ENCODE results near the genes SLC51A and SENP5.

DNA sequence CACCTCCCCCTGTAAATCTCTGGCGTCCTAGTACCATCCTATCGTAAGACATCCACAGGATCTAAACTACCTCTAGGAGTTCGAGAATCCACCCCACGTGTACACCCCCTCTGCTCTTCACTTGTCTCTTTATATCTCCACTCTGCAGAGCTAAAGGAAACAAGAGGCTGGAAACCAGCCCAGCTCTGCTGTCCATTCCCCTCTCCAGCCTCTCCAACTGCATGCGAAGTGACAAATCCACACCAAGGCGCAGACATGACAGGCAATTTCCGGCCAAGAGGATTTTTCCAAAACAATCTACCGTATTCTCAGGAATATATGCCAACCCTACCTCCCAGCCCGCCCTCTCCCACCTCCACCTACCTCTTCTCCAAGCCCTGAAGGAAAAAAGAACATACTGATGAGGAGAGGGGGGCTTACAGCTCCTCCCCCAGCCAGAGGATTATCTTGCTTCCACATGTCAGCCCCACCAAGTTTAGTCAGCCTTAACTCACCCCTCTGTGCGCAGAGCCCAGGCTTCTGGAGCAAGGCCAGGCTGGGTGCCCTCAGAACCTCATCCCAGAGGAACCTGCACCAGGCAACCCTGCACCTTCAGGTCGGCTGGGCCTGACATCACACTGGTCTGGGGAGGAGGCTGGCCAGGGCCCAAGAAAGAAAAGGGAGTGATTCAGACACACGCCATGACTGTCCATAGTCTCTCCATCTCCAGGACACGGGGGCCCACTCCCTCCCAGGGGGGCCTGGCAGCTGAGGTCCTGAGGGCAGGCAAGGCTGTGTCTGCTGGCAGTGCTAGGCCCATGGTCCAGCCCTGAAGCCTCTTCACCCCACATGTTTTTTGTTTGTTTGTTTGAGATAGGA is 11.4 kb downstream of the TNK2 start:
- PRO-cap, result bidirectional peak, plus-strand start at position 162 of the sequence, minus-strand start outside the sequence; unidirectional peak, minus-strand start at position 219 of the sequence

GRCh38 chr3:195941699-195942611 is 33.6 kb upstream of the TNK2 start:
- PRO-cap, result no peak

DNA sequence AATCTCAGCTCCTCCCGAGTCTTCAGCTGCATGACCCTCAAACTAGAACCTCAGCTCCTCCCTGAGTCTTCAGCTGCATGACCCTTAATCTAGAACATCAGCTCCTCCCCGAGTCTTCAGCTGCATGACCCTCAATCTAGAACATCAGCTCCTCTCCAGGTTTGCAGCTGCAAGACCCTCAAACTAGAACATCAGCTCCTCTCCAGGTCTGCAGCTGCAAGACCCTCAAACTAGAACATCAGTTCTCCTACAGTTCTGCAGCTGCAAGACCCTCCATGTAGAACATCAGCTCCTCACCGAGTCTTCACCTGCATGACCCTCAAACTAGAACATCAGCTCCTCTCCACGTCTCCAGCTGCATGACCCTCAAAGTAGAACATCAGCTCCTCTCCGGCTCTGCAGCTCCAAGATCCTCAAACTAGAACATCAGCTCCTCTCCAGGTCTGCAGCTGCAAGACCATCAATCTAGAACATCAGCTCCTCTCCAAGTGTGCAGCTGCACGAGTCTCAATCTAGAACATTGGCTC is 34.4 kb upstream of the TNK2 start:
- PRO-cap, result no peak

DNA sequence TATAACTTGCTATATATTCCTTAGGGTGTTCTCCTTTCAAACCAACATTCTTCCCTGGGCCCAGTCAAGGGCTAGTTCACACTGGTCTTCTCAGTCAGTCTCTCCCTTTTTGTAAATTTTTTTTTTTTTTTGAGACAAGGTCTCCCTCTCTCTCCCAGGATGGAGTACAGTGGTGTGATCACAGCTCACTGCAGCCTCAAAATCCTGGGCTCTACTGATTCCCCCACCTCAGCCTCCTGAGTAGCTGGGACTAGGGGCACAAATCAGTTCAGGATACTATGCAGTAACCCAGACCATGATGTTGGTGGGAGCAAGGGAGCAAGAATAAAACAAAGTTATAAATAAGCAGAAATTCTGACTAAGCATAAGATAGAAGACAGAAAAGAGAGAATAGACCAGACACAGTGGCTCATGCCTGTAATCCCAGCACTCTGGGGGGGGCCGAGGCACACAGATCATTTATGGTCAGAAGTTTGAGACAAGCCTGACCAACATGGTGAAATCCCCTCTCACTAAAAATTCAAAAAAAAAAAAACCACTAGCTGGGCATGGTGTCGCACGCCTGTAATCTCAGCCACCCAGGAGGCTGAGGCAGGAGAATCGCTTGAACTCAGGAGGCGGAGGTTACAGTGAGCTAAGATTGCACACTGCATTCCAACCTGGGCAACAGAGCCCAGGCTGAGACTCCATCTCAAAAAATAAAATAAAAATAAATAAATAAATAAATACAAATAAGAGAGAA is 6.3 kb downstream of the TFRC start:
- PRO-cap, result no peak

GRCh38 chr3:196082711-196083116 is 824 bp upstream of the TFRC start:
- PRO-cap, result no peak

GRCh38 chr3:196117832-196118256 is 36.0 kb upstream of the TFRC start:
- PRO-cap, result no peak

- PRO-cap, result no peak
Measured at GRCh38 chr3:196142113-196142912, 60.4 kb upstream of the TFRC start.

DNA sequence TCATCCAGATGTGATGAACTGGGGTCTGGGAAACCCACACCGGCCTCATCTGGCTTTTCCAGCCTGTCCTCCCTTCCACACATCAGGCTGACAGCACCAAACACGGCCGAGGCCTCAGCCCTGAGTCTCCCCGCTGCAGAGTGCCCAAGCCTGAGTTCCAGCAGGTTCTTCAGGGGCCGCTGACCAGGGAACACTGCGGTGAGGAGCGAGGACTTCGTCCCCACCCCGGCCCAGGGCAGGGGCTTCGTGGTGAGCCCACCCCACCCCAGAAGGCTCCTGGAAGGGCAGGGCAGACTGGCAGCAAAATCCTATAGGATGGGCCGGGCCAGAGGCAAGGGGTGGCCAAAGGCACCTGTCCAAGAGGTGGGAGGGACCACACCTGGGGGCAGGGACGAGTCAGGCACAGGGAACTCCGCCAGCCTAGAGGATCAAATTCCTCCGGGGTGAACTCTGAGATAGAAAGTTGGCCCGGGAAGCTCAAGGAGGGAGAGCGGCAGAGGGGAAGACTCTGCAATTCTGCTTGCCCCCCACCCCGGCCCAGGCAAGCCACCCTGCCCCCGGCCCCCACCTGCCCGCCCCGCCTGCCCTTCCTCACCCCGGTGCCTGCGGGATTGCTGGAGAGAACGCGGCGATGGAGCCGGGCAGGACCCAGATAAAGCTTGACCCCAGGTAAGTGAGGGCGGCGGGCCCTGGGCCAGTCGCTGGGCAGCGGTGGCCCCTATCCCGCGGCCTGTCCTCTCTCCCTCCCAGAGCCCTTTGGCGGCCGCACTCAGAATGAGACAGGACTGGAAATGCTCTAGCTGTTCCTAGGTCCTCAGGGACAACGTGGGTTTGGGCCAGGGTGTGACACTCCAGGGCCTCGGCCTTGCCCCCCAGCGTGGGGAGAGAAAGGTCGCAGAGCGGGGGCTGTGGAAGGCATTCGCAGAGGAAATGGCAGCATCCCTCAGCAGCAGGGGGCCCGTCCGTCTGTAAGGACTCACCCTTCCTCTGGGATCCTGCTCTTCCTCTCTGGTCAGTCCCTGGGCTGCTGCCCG is at the start of gene SLC51A:
SLC51A (plus strand) TSS at position 453 of the 1,034 bp plus-strand sequence.
- PRO-cap, result no peak

GRCh38 chr3:196279151-196279798 is 8.3 kb downstream of the PCYT1A start:
- PRO-cap, result no peak

DNA sequence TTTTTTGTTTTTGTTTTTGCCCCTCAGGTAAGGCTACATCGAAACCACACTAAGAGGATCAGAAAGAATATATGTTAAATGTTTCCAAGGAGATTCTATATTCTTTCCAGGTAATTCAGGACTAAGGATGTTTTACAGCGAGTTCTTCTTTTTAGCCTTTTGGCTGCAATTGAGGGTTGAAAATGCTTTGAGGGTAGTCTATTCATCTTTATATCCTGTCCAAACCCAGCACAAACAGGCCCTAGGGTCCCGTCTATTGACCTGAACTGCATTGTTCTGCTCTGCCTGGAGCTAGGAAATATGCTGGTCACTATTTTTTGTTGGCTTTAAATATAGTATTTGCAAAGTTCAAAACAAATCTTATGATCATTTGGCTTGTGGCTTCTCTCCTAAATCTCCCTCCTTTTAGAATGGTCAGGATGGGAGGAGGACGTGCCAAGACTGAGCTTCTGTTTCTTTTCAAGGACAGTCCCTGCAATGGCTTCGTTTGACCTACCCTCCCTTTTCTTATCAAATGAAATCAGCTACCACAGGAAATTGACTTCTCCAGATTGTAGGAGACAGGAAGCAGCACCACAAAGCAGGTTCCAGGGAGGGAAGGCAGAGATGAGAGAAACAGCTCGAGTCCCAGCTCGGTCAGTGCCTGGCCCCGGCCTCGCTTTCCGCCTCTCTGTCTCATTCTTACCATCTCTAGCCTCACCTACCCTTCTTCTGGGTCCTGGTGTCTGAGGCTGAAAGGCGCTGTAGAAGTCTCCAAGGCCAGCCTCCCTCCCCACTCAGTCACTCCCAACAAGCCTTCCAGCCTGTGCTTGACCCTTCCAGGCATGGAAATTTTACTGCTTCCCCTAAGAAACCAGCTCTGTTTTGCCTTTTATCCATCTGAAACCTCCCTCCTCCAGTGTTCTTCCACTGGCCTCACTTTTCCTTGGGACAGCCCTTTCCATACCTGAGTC is 27.5 kb upstream of the NRROS start:
- PRO-cap, result no peak

GRCh38 chr3:196620026-196620752 is 19.3 kb upstream of the NRROS start:
- PRO-cap, result bidirectional peak, plus-strand start at chr3:196620347, minus-strand start at chr3:196620270

DNA sequence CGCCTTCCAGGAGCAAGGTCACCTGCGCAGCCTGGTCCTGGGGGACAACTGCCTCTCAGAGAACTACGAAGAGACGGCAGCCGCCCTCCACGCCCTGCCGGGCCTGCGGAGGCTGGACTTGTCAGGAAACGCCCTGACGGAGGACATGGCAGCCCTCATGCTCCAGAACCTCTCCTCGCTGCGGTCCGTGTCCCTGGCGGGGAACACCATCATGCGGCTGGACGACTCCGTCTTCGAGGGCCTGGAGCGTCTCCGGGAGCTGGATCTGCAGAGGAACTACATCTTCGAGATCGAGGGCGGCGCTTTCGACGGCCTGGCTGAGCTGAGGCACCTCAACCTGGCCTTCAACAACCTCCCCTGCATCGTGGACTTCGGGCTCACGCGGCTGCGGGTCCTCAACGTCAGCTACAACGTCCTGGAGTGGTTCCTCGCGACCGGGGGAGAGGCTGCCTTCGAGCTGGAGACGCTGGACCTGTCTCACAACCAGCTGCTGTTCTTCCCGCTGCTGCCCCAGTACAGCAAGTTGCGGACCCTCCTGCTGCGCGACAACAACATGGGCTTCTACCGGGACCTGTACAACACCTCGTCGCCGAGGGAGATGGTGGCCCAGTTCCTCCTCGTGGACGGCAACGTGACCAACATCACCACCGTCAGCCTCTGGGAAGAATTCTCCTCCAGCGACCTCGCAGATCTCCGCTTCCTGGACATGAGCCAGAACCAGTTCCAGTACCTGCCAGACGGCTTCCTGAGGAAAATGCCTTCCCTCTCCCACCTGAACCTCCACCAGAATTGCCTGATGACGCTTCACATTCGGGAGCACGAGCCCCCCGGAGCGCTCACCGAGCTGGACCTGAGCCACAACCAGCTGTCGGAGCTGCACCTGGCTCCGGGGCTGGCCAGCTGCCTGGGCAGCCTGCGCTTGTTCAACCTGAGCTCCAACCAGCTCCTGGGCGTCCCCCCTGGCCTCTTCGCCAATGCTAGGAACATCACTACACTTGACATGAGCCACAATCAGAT is 20.8 kb downstream of the NRROS start:
- PRO-cap, result no peak

GRCh38 chr3:196867236-196868028 is at the start of gene SENP5:
SENP5 (plus strand) TSS chr3:196867920.
- PRO-cap, result bidirectional peak, plus-strand start at chr3:196867920, minus-strand start at chr3:196867750

DNA sequence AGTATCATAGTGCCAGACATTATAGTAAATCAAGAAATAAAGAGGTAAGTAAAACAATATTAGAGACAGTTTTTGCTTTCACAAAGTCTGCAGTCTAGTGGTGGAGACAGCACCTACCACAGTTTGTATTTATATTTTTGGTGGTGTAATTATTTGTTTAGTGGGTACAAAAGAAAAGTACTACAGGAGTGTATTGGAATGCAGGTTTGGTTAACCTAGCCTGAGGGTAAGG is 36.1 kb downstream of the NCBP2 start:
- PRO-cap, result no peak

DNA sequence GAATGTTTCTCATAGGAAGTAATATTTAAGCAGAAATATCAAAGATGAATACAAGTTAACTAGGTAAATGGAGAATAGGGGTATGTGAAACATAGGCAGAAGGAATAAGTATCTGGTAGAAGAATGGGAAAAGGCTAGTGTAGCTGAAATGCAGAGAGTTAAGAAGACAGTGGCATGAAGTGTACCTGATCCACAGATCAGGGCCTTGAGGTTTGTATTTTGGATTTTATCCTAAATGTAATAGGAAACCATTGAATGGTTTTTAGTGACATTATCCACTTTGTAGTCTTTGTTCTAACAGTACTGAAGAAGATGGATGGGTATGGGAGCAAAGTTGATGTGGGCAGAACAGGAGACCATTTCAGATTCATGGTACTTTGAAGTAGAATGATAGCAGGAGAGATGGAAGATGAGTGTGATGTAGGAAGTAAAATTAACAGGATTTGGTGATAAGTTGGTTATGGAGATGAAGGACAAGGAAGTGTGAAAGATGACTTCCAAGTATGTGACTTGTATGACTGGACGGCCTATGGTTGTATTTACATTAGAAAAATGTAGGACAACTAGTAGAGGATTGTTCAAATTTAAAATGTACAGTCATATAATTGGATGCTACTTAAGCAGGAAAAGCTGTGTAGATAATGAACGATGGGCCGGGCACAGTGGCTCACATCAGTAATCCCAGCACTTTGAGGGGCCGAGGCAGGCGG is 35.6 kb downstream of the NCBP2 start:
- PRO-cap, result no peak

DNA sequence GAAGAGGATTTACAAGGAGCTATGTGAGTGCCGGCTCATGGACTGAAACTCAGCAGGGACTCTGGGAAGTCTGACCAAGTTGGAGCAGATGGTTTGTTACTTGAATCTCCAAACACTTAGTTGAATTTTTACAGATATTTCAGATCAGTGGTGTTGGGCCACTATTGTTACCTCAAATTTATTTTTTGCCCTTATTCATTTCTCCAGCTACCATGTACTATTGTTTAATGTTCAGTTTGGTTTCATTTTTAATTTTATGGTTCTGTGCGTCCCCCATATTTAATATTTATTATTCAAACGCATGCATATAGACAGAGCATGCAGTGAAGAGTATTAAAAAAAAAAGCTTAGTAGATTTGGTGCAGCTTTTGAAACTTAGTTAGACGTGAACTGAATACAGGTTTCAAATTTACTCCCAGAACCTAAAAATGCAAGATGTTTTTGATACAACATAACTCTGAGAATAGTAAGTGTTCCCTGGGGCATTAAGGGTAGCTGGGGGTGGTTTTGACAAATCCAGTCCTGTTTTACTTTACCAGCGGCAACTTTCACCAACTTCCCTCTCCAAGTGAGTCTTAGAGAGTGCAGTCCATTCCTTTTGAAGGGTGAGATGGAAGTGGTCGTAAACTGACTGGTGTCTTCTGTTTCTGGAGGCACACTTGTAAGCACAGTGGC is 11.3 kb downstream of the NCBP2 start:
- PRO-cap, result no peak

- PRO-cap, result bidirectional peak, plus-strand start at chr3:196942165, minus-strand start at chr3:196942170
Measured at GRCh38 chr3:196941497-196942265, 647 bp downstream of the NCBP2 start.

GRCh38 chr3:196962080-196962752 is 6.4 kb downstream of the PIGZ start:
- PRO-cap, result no peak

GRCh38 chr3:197003492-197004113 is 26.0 kb downstream of the MELTF start:
- PRO-cap, result no peak

DNA sequence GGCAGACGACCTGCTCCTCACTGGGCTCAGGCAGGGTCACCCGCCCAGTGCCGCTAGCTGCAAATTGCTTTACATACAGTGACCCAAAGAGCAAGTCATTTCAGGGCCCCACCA is 25.6 kb downstream of the MELTF start:
- PRO-cap, result no peak

All from right common carotid artery plus branches (tissue), 1 donor.